ENCODE data around the gene CLUL1.

DNA sequence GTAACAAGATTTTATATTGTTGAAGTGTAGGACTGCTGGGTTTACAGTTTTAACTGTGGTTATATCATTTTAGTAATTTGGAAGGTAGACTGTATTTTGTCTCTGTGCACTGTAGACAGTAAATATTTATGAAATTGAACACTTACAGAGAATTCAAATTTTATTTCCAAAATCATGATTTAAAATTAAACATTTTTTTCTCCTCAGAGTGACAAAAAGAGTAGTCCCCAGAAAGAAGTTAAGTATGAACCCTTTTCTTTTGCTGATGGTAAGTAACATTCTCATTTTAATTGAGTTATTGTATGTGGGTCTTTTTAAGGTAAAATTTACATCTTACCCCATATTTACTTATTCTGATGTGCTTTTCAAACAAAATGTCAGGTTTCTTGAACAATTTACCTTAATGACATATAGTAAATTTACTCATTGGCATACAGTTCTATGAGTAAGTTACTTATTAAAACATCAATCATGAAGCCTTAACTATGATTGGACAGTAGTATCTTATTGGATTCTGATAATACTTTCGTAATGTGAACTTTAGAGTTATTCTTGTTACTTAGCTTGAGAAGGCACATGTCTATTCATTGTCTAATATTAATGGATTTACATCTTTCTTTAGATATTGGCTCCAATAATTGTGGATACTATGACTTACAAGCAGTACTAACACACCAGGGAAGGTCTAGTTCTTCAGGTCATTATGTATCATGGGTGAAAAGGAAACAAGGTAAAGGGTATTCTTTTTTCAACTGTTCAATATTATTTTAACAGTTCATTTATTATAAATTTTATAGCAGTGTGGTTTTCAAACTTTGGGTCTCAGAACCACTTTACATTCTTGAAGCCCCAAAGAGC is 51.6 kb downstream of the USP14 start:
- PRO-cap = no peak

GRCh38 chr18:346268-347251 is 78.7 kb upstream of the THOC1 start:
- PRO-cap = no peak

DNA sequence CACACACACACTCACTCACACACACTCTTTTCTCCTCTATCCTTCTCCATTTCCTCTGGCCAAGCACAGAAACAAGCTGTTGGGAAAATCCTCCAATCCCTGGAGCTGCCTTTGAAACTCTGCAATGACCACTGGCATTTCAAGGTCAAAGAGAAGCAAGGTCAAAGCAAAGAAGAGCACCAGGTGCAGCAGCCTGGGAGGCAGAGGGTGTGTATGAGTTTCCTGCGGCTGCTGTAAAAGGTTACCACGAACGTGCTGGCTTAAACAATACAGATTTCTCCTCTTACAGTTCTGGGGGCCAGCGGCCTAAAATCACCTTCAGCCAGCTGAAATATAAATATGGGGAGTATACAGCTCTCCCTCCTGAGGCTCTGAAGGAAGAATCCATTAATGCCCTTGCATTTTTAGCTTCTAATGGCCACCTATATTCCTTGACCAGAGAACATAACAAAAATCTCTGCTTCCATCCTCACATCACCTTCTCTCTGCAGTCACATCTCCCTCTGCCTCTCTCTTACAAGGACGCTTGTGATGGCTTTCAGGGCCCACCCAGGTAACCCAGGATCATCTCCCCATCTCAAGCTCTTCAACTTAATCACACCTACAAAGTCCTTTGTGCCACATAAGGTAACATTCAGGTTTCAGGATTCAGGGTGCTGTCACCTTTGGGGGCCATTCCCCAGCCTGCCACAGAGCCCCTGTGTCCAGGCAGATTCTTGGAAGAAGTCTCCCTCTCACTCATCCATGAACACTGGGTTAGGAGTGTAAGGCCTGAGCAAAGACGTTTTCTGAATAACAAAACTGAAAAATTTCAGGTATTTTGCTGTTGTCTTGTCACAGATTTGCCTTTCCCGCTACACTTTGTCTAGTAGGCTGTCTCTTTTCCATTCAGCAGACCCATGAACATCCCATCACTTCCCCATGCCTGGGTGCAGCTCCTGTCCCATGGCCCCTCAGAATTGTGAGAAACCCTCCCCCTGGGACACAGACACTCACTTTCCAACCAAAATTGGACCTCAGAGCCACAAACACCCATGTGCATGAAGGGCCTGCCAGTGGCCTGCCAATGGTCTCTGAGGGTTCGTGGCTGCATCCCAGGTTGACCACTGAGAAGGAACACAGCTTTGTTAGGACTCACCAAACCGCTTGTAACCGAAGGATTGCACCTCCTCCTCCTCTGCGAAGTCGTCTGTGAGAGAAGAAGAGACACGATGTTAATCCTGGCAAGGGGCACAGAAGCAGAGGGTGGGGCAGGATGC is 20.5 kb downstream of the COLEC12 start:
- PRO-cap = no peak

DNA sequence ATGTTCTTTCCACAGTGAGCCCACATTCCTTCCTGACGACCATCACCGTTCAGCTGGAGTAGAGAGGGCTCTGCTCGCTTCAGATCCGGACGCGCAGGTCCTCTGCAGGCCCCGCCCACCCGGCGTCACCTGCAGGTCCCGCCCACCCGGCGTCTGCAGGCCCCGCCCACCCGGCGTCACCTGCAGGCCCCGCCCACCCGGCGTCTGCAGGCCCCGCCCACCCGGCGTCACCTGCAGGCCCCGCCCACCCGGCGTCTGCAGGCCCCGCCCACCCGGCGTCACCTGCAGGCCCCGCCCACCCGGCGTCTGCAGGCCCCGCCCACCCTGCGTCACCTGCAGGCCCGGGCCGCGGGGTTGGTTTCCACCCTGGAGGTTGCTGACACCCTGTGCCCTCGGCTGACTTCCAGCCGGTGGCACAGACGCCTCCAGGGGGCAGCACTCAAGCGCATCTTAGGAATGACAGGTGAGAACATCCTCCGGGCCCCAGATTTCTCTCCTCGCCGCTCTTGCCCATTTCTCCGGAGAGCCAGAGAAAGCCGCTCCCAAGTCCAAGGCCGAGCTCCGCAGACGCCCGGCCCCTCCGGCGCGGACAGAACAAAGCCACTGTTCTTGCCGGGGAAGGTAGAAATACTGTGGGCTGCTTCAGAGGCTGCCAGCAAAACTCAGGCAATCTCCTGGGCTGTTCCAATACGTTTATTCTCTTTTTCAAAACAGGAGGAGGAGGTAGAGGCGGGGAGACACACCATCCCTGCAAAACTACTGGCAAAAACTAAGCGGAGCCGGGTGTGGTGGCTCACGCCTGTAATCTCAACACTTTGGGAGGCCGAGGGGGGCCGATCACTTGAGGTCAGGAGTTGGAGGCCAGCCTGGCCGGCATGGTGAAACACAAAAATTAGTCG is at the start of gene CLUL1:
Gene CLUL1, plus strand, starts transcription at position 322 of the 899 bp plus-strand sequence.
- PRO-cap = no peak

- PRO-cap = no peak
Measured at GRCh38 chr18:778346-779547, 33.3 kb downstream of the YES1 start.

DNA sequence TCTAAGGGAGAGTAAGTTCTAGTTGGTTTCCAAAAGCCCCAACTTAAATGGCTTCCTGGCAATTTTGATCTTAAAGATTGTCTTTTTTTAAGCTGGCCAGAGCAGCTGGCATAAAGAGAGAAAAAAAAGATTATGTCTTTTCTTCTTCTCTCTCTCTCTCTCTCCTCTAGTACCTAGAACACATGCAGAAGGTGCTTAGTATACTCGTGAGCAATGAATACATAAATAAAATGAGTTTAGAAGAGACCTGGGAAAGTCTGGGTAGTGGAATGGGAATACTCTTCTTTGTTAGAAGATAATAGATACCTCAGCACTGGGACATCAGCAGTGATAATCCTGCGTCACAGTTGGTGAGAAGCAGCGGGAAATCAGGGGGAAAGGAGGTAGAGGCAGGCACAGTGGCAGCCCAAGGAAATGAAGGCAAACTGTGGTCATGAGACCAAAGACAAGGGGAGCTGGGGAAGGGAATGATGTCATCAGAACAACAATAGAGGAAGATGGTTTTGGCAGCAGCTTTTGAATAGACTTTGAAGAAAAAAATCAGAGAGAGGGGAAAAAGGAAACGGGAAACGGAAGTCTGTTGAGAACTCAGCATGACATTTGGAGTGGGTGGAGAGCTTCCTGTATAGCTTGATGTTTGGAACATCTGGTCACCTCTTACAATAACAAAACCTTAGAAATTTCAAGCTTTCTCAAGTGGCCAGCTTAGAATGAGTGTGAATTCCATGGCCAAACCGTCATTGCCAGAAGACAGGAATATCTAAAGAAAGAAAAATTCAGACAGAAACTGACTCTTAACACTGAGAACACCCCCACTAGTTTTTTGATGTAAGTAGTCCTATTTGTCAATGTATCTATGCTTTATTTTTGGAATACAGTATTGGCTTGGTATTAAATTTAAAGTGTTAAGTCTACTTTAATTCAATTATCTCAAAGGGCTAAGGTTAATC is 18.3 kb upstream of the YES1 start:
- PRO-cap = no peak

DNA sequence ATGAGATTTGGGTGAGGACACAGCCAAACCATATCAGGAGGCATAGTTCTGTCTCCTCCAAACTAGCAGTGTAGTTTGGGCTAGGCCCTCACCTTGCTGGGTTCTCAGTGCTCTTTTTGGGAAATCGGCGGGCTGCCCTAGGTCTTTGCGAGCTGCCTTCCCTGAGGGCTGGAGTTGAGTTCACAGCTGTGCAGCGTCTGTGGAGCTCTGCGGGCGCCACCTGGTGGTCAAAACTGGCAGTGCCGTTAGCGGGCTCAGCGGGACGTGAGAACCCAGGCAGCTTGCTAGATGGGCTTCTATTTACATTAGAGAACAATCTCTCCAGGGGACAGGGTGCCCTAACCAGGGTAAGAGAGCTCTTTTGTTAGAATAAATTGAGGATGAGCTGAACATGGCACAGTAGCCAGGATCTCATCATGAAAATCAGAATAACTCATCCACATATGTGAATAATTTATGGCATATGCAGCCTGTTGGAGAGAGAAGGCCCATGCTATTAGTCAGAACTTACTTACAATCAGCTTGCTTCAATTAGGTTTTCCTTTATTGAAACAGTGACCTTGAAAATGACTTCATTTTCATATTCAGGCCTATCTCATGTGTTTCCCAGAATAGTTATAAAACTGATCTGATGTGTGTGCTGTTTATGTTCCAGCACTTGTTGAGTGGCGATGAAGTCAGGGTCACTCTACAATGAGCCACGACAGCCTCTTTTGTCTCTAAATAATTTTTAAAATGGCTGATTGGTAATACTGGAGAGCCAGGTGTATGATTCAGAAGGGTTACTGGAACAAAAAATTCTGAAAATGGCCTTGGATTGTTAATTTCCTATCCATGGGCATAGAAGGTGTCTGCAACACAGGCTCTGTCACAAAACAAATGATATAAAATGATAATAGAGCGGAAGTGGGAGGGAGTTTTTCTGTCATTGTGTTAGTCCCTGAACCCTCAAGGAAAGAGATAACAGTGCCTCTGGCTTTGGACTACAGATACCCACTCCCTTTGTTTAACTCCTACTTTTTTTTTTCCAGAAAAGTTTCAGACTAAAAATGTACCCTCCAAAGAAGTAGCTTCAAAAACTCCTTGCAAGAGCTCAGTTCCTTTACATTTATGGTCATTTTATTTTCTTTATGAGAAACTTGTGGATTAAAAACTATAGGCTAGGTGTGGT is 27.6 kb upstream of the YES1 start:
- PRO-cap = no peak

GRCh38 chr18:1522148-1522387 is 617.4 kb downstream of the ADCYAP1 start:
- PRO-cap = no peak

DNA sequence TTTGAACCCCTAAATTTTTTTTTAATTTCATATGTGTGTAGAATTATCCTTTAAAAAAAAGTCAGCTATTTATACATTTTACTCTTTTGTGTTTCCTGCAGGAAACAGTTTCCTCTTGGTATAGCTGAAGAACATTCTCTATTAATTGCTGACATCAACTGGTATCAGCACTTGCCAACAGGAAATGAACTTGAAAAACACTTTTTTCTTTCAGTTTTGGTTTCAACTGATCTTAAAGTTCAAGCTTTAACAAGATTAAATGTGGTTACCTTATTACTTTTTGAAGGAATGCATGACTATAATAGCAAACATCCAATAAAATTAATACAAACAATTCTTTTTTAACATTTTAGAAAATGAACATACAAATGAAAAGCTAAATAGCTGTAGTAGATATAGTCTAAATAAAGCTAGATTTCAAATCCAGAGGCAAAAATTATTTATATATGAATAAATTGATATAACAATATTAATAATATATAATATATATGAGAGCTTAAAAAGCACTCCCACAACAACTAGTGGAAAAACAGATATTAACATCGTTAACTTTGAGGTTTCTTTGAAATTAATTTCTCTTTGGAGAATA is 34.4 kb downstream of the NDC80 start:
- PRO-cap = no peak

- PRO-cap = no peak
Measured at GRCh38 chr18:2720930-2721191, 65.3 kb downstream of the SMCHD1 start.

DNA sequence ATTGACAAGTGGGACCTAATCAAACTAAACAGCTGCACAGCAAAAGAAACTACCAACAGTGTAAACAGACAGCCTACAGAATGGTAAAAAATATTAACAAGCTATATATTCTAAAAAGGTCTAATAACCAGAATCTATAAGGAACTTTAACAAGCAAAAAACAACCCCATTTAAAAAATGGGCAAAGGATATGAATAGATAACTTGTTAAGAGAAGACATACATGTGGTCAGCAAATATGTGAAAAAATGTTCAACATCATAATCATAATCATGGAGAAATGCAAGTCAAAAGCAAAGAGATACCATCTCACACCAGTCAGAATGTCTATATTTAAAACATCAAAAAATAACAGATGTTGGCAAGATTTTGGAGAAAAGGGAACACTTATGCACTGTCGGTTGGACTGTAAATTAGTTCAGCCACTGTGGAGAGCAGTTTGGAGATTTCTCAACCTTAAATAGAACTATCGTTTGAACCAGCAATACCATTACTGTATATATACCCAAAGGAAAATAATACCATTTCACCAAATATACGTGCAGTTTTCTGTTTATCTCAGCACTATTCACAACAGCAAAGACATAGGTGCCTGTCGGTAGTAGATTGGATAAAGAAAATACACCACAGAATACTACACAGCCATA is 81.0 kb downstream of the SMCHD1 start:
- PRO-cap = no peak

GRCh38 chr18:2800300-2801541 is 46.1 kb upstream of the EMILIN2 start:
- PRO-cap = no peak

DNA sequence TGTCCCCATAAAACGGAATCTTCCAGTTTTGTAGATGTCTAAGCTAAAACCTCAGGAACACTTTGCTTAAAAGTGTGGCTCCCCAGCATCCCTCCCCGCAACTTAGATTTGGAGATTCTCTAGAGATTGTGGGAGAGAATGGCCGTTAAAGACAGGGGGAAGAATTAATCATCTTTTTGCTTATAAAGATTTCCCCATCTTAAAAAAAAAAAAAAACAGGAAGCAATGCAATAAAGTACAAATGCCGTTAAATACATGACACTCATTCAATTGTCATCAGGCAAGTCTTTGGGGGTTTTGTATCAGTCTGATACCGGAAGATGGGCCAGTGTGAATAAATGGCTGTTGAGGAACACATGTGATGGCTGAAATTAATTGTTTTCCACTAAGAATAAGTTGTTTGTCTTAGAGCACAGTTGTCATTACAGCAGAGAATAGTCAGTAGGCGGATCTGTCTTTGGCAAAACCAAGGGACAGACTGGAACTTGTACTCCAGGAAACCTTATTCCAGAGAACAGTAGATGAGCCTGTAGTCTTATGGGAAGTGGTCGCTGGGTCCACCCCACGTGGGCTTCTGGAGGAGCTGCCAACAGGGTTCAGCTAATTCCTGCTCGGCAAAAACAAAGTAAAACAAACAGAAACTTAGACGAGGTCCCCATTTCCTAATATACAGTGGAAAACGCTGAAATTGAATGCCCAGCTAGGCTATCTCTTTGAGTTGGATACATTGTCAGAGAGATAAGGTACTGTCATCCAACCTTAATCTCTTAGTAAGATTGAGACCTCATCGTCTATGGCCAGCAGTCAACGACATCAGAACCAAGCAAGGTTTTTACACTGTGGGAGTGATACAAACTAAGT is 1.8 kb downstream of the EMILIN2 start:
- PRO-cap = no peak

- PRO-cap = no peak
Measured at GRCh38 chr18:2855310-2856360, 8.8 kb downstream of the EMILIN2 start.

DNA sequence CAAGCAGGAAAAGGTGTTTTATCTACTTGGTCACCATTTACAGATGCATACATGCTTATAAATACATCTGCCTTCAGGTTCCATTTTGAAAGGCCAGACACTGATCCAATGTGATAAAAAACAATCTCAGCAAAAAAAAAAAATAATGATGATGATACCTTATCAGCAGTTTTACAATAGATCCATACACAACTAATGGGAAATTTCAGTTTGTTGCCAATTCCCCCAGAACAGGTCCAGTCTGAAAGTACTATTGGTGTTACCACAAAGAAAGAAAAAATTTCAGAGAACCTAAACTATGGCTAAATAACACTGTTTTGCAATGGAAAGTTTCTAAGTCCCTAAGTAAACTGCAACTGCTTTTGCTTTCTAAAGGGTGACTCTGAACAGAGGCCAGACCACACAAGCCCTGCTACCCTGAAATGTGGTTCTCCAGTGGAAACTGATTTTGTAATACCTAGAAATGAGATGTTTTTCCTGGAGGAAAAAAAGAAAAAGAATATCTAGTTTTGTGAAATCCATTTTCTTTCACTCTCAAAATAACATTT is 54.1 kb downstream of the LPIN2 start:
- PRO-cap = no peak

GRCh38 chr18:3210196-3210827 is 9.5 kb downstream of the MYOM1 start:
- PRO-cap = no peak

DNA sequence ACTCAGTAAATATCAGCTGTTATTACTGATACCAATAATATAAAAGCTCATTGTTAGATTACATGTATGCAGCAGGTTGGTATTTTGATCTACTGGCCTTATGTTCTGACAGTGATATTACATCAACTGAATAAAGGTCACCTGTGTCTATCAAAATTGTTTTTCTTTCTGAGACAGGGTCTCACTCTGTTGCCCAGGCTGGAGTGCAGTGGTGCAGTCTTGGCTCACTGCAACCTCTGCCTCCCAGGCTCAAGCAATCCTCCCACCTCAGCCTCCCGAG is 1.0 kb upstream of the MYOM1 start:
- PRO-cap = no peak

- PRO-cap = no peak
Measured at GRCh38 chr18:3282623-3283412, 20.9 kb downstream of the MYL12B start.

- PRO-cap = no peak
Measured at GRCh38 chr18:3305125-3305889, 43.4 kb downstream of the MYL12B start.

- PRO-cap = no peak
Measured at GRCh38 chr18:3360301-3361069, 89.5 kb upstream of the TGIF1 start.